Endodermal cell (in vitro differentiated cells): ENCODE measurements around a stretch of chr3.

- PRO-cap: no peak
These were observed 152.1 kb upstream of the UBE2E1 start for GRCh38 chr3:23653680-23654112.

- PRO-cap: no peak
These were observed 120.0 kb upstream of the UBE2E1 start for GRCh38 chr3:23685738-23686250.

GRCh38 chr3:23811293-23811832 lies 5.6 kb downstream of the UBE2E1 start:
- PRO-cap: unidirectional peak, minus-strand start at chr3:23811359

GRCh38 chr3:23945498-23945716 lies 321 bp downstream of the NR1D2 start:
- PRO-cap: bidirectional peak, plus-strand start at chr3:23945593, minus-strand start at chr3:23945590

GRCh38 chr3:24220726-24221366 lies 273.8 kb downstream of the THRB start:
- PRO-cap: no peak

GRCh38 chr3:24494193-24494559 lies 474 bp downstream of the THRB start:
- PRO-cap: no peak

GRCh38 chr3:25385627-25386320 lies 42.3 kb upstream of the RARB start:
- PRO-cap: no peak

DNA sequence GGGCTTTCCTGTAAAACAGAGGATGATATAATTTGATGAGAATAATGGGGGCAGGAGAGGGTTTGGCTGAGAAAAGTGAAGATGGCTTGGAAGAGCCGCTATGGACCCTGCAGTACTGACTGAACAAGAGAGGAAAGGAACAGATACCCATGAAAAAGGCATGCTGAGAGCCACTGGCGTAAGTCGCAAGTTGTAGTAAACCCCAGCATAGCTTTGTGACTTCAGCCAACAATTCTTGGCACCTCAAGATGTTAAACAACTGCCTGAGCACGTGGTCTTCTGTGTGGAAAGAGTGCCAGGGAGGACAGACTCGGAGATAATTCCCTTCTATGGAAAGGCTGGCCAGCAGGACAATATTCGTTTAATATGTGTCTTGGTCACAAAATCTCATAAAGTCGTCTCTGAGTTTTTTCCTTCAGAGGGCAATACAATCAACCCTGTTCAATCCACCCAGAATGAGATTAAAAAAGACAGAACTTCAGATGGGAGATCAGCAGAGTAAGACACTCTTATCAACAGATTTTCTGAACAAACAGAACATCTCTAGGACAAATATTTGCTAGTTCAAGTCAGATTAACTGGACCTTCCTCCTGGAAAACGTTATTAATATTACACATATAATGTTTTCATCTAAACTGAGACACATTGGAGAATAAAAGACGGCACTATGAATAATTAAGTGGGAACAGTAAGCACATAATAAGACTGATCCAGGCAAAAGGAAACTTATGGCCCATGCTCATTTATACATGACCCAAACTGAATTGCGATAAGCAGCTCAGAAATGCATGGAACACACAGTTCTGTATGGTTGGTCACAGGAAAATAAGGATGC lies 49.2 kb downstream of the NEK10 start:
- PRO-cap: no peak

- PRO-cap: unidirectional peak, plus-strand start at chr3:27632821; bidirectional peak, plus-strand start at chr3:27633013, minus-strand start at chr3:27633090
These were observed 89.2 kb downstream of the EOMES start for GRCh38 chr3:27632501-27633681.

GRCh38 chr3:27641070-27641443 lies 81.1 kb downstream of the EOMES start:
- PRO-cap: unidirectional peak, plus-strand start at chr3:27641326

- PRO-cap: no peak
These were observed 995 bp downstream of the CMC1 start for GRCh38 chr3:28242188-28243039.

GRCh38 chr3:29065268-29065781 lies 215.5 kb upstream of the RBMS3 start:
- PRO-cap: no peak

- PRO-cap: no peak
These were observed 250.7 kb downstream of the RBMS3 start for GRCh38 chr3:29531330-29532193.

GRCh38 chr3:30350248-30350990 lies 256.0 kb upstream of the TGFBR2 start:
- PRO-cap: no peak

DNA sequence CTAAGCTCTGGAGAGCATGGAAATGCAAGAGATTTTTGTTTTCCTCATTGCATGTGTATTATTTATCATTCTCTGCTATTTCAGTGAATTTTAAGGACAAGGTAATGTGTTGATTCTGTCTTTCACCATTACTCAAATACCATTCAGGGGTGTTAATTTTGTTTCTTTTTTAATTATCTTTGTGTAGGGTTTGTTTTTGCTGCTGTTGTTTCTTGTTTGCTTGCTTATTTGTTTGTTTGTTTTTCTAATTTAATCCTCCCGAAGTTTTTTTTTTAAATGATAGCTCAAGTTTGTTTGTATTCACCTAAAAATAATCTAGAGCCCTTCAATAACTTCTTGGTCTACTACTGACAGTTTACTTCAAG lies 131.7 kb upstream of the TGFBR2 start:
- PRO-cap: no peak

DNA sequence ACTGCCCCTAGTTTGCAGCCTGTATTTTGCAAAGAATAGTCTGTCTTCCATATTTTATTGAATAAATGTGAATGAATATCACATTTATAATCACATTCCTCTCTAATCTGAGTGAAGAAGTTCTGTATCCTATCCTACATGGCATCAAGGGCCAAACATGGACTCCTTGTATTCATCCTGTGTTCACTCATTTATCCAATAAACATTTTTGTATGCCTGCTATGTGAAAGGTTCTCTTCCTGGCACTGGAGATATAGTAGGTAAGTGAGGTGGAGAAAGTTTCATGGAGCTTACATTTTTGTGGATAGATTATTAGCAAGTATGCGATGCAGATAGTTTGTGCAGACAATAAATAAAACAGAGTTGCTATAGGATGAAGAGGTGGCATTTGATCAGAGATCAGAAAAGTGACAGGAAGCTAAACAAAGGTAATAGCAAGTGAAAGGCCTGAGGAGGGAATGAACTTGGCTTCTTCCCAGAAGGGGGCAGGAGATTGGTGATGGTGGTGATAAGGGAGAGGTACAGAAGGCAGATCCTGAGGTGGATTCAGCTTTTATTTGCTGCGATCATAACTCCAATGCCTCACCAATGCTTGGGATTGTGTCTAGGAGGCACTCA lies 37.2 kb downstream of the TGFBR2 start:
- PRO-cap: no peak

- PRO-cap: no peak
These were observed 51.5 kb downstream of the TGFBR2 start for GRCh38 chr3:30657813-30658341.

GRCh38 chr3:30664006-30664218 lies 57.5 kb downstream of the TGFBR2 start:
- PRO-cap: no peak

DNA sequence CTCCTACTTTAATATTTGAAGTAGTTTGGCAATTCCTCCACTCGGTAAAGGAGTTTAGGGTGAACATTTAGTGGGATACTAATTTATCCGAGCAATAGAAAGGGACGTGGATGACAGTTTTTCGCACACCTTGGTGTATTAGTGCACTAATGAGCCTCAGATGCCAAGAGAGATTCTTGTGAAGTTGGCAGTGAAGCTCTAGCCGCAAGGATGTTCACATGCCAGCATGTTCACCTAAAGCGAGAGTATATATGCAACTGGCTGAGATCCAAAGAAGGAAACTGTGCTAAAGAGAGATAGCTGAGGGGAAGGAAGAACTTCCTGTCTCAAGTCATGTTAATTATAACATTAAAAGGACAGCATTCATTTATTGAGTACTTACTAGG lies 58.5 kb downstream of the TGFBR2 start:
- PRO-cap: no peak

DNA sequence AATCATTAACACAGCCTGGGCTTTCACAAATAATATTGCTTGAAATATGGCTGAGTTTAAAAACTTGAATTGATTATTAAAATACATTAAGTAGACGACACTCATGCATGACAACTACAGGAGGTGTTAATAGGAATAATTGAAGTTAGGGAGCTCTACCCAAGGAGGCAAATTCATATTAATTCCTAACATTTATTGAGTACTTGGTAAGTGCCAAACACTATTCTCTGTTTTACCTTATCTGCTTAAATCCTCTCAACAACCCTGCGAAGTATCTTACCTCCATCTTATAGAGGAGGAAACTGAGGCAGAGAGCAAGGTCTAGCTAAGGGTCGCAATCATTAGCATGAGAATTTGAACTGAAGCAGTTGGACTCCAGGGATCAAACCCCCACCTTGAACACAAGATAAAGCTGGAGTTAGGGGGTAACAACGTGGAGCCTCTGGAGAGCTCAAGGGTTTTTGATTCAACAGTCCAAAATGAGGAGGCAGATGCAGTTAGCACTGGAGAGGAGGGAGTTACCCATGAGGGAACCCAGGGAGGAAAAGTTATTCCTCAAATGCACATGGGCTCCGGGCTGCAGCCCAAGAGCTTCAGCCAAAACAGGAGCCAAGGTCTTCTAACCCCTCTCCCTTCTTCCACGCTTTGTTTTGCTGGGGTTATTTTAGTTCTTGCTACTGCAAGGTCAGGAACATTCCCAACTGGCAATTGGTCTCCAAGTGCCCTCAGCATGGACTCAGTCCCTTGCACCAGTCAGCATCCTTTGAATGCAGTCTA lies 89.8 kb downstream of the TGFBR2 start:
- PRO-cap: no peak